HT-29 (cell line): ENCODE measurements around the genes DUT, USP50 and TRPM7.

DNA sequence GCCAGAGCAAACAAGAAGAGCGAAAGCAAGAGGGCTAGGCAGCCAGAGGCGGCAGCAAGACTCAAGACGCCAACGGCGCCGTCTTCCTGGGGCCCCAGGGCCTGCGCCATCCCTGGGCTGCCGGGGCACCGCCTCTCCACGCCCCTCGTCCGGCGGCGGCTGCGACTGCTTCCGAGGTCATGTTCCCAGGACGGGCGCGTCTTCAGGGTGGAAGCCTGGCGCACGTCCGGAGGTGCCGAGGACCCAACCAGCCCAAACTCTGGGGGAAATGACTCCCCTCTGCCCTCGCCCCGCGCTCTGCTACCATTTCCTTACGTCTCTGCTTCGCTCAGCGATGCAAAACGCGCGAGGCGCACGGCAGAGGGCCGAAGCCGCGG lies at the start of gene DUT:
Gene DUT (plus strand): TSS at position 182 of the 377 bp plus-strand sequence.
- RAMPAGE, long total RNA, result no peak

DNA sequence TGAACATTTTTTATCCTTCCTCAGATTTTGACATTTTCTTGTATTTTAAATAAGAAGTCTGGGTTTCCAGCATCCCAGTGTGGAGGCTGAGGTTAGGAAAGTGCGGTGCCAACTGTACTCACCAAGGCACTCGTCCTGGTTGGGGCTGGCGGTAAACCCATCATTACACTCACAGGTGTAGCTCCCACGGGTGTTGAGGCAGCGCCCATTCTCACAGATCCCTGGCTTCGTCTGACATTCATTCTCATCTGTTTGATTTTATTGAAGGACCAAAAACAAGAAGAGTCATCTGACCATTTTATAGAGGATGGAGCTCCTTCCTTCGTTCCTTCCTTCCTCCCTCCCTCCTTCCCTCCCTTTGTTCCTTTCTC lies 97.0 kb downstream of the DUT start:
- RAMPAGE, long total RNA, result no peak

GRCh38 chr15:48486937-48487314 lies 155.7 kb downstream of the DUT start:
- RAMPAGE, long total RNA, result no peak

DNA sequence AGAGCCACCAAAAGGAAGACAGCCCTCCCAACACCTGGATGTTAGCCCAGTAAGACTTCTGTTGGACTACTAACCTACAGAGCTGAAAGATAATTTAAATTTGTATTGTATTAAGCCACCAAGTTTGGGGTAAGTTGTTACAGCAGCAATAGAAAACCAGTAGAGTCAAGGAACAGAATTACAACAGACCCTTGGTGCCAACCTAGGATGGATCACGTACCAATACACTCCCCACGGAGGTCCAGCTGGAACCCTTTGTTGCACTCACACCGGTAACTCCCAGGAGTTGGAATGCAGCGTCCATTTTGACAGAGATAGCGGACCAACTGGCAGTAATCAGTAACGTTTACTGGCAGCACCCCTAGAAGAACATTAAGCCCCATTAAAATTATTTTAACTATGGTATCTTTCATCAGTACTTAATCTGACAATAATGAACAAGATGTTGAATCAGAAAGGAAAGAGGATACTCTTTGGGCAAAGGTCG lies 130.3 kb downstream of the FBN1 start:
- RAMPAGE, long total RNA, result no peak

DNA sequence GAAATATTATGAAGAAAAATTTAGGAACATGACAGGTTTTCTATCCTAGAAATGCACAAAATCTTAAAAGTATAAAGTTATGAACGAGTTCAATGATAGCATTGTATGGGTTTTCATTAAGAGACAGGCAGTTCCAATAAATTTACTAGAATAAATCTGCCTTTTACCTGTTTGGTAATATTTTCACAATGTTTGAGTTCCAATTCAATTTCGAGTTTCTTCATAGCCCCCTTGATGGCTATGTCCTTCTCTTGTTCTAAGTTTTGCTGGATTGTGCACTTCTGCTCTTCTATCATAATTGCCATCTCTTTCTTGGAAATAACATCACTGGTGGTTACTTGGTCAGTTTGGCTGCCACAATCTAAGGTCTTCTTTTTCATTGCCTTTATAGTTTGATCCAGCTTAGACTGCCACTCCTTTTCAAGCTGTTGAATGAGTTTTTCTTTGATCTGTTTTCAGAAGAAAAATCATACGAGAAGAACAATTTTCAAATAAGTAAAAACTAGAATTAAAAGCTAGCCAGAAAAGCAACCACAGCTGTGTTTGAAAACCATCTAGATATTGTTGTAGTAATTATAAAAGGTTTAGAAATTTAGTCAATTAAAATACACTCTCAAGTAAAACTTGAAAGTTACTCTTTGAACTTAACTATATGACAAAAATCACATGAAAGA lies 48.5 kb downstream of the CEP152 start:
- RAMPAGE, long total RNA, result no peak

DNA sequence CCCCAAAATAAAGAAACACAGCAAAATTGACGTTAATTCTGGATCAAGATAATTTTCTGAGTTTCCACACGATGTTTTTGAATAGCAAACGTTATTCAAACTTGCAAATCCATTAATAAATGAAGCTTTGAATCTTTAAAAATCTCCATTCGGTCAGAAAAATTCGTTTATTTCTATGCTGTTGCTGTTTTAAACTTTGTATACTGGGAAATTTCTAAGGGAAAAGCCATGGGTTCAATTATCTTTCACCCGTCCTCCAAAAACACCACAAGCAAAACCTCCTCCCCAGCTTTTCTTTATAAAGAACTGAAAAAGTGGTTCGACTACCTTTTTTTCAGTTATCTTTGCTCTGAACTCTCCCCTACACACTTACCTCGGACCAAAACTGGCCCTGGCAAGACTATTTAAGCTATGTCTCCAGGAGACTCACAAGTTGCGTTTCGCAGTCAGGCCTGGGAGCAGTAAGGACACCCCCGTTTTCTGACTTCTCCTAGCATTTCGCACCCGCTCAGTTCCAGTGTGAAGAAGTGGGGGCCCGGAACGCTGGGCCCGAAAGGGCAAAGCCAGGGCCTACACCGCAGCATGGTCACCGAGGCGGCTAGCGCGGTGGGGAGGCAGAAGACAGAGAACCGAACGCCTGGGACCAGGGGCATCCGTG lies 663 bp downstream of the COPS2 start:
- RAMPAGE, long total RNA, result no peak

DNA sequence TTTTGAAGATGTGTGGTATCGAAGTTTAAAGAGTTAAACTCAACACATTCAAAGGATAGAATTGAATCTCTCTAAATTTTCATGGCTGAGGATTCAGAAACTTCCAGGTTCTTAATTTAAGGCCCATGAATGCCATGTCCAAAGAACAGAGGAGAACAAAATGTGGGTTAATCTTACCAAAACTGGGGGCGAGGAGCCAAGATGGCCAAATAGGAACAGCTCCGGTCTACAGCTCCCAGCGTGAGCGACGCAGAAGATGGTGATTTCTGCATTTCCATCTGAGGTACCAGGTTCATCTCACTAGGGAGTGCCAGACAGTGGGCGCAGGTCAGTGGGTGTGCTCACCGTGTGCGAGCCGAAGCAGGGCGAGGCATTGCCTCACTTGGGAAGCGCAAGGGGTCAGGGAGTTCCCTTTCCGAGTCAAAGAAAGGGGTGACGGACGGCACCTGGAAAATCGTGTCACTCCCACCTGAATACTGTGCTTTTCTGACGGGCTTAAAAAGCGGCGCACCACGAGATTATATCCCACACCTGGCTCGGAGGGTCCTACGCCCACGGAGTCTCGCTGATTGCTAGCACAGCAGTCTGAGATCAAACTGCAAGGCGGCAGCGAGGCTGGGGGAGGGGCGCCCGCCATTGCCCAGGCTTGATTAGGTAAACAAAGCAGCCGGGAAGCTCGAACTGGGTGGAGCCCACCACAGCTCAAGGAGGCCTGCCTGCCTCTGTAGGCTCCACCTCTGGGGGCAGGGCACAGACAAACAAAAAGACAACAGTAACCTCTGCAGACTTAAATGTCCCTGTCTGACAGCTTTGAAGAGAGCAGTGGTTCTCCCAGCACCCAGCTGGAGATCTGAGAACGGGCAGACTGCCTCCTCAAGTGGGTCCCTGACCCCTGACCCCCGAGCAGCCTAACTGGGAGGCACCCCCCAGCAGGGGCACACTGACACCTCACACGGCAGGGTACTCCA lies 27.0 kb upstream of the FGF7 start:
- RAMPAGE, long total RNA, result no peak

GRCh38 chr15:50066322-50066637 lies 52.8 kb downstream of the ATP8B4 start:
- RAMPAGE, long total RNA, result no peak

- RAMPAGE, long total RNA, result no peak
Observed at GRCh38 chr15:50107574-50108024, 11.4 kb downstream of the ATP8B4 start.

- RAMPAGE, long total RNA, result no peak
Observed at GRCh38 chr15:50249284-50249847, 16.2 kb downstream of the HDC start.

- RAMPAGE, long total RNA, result no peak
Observed at GRCh38 chr15:50341731-50342159, 13.3 kb downstream of the GABPB1 start.

DNA sequence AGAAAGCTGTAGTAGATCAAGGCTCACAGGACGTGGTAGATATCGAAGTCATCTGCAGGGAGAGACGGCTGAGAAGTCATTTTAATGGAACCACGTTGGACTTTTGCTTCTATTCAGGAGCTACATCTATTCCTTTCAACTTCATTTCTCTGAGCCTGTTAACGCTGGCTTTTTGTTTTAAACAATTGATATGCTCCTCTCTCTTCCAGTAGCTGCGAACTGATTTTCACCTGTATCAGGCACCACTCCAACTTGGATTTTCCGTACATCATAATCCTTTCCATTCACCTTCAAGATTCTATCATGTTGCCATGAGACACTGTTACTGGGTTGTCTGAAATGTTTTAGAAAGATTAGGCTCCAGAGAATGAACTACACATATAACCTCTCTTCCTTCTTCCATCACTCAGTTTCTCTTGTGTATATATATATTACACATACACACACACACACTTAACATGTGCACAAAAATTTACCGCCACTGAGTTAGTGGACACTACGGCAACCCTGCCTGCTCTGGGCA lies at the start of gene USP50:
Gene USP50 (minus strand): TSS at position 221 of the 523 bp plus-strand sequence.
- RAMPAGE, long total RNA, result no peak

GRCh38 chr15:50686470-50687503 lies at the start of gene TRPM7:
TRPM7 (minus strand) TSS chr15:50686797.
- RAMPAGE, long total RNA, result no peak

GRCh38 chr15:51172208-51172667 lies 77.5 kb upstream of the TNFAIP8L3 start:
- RAMPAGE, long total RNA, result no peak

- RAMPAGE, long total RNA, result no peak
Observed at GRCh38 chr15:51366842-51367755, 25.6 kb downstream of the GLDN start.

GRCh38 chr15:51383327-51383968 lies 42.0 kb downstream of the GLDN start:
- RAMPAGE, long total RNA, result no peak

DNA sequence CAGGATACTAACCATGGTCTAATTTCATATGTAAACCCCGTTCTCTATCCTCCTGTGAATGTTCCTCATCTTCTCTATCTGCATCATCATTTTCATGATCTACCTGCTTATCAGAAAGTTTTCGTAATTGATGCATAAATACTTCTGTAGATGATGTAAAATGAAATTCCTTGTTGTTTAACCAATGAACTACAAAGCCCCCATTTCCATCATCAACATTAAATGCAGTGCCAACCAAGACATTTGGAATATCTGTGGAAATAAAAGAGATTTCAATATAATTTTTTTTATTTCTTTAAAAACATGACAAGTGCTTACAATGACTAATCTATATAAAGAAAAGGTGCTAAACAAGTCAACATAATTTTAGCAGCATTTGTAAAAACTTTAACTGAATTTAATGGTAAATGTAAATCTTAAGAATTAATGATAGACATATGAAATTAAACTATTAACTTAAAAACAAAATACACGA lies 84.3 kb downstream of the DMXL2 start:
- RAMPAGE, long total RNA, result no peak

- RAMPAGE, long total RNA, result no peak
Observed at GRCh38 chr15:51735538-51736205, 1.8 kb downstream of the LYSMD2 start.

- RAMPAGE, long total RNA, result no peak
Observed at GRCh38 chr15:51812904-51813441, 16.5 kb upstream of the TMOD3 start.

- RAMPAGE, long total RNA, result no peak
Observed at GRCh38 chr15:52020061-52020738, 1.2 kb downstream of the MAPK6 start.